ENCODE results near the gene MCM9.

- PRO-cap = no peak
Observed at GRCh38 chr6:117303259-117303663, 37.9 kb downstream of the VGLL2 start.

DNA sequence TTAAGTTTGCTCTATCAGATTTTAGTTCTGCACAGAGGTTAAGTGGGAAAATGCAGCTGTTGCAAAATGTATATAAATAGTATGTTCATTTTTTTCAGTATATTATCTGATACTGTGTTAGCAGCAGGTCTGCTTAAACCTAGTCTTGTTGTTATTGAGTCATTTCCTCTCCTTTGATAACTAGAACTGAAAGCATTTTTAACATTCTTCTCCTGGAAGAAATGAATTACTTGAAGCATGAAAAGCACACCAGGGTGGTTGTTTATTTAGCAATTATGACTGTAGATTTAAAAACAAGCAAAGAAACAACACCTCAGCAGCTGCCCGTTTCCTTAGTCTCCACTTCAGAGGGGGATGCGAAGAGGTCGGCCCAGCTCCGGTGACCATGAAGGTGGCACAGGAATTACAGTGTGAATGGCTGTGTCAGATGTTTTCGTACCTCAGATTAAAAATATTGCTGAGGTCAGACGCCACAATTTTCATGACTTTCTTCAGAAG lies 53.5 kb downstream of the GOPC start:
- PRO-cap = no peak

- PRO-cap = no peak
Observed at GRCh38 chr6:118286006-118286523, 262.0 kb upstream of the PLN start.

GRCh38 chr6:118652294-118652717 lies 915 bp upstream of the CEP85L start:
- PRO-cap = no peak

- PRO-cap = no peak
Observed at GRCh38 chr6:118724032-118724692, 72.8 kb upstream of the CEP85L start.

DNA sequence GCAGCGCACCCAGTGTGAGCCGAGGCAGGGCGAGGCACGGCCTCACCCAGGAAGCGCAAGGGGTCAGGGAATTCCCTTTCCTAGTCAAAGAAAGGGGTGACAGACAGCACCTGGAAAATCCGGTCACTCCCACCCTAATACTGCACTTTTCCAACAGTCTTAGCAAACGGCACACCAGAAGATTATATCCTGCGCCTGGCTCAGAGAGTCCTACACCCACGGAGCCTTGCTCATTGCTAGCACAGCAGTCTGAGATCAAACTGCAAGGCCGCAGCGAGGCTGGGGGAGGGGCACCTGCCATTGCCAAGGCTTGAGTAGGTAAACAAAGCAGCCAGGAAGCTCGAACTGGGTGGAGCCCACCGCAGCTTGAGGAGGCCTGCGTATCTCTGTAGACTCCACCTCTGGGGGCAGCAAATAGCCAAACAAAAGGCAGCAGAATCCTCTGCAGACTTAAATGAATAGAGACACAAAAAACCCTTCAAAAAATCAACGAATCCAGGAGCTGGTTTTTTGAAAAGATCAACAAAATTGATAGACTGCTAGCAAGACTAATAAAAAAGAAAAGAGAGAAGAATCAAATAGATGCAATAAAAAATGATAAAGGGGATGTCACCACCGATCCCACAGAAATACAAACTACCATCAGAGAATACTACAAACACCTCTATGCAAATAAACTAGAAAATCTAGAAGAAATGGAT lies 97.3 kb upstream of the ASF1A start:
- PRO-cap = no peak

DNA sequence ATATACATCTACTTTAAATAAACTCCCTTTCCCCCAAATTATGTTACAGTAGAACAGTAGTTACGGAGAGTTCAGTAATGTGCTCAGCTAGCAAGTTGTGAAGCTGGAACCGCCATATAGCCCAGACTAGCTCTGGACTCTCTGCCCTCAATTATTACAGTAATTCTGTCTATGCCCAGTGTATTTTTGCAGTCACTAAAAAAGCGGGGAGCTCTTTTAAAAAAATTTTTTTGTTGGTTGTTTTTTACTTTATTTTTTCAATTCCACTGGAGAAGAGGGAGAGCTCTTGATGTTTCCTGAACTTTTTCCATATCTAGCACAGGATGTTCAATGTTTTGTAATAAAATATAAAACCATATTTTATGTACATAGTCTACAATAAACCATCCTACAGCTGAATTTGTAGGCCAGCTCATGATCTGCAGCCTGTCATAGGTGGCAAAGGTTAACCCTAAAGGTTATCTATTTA lies 48.6 kb upstream of the ASF1A start:
- PRO-cap = no peak

GRCh38 chr6:118934113-118935580 lies at the start of gene MCM9:
Gene MCM9, minus strand, starts transcription at chr6:118935159.
- PRO-cap = no peak

- PRO-cap = no peak
Observed at GRCh38 chr6:119040351-119041089, 37.9 kb downstream of the FAM184A start.

GRCh38 chr6:119237309-119238187 lies 112.0 kb downstream of the MAN1A1 start:
- PRO-cap = no peak

DNA sequence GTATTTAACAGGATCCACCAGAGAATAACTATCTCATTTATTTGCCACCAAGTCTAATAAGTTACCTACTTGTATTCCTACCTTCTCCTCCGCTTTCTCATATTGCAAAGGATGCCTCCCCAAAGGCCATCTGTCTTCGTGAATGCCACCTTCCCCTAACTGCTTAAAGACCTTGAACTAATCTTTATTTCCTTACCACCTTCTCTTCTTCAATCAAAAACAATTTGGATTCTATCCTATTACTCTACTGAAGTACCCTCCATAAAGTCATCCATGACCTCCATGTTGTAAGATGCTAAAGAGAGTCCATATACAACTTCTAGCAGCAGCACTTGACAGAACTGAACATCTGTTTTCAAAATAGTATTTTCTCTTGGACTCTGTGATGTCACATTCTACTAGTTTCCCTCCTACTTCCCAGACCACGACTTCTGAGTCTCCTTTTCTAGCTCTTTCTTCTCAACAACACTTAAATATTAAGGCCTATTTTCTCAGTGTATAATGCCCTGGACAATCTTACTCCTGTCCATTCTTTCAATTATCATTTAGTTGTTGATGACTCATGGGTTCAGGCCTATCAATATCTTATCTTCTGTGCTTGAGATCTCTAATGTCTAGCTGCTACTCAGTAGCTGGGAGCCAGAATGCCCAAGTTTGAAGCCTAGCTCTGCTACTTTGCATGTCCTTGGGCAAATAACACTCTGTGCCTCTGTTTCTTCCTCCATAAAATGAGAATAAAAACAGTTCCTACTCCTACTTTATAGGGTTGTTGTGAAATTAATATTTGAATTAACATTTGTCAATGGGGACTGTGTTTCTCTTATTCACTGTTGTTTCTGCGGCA lies 69.7 kb downstream of the MAN1A1 start:
- PRO-cap = no peak

DNA sequence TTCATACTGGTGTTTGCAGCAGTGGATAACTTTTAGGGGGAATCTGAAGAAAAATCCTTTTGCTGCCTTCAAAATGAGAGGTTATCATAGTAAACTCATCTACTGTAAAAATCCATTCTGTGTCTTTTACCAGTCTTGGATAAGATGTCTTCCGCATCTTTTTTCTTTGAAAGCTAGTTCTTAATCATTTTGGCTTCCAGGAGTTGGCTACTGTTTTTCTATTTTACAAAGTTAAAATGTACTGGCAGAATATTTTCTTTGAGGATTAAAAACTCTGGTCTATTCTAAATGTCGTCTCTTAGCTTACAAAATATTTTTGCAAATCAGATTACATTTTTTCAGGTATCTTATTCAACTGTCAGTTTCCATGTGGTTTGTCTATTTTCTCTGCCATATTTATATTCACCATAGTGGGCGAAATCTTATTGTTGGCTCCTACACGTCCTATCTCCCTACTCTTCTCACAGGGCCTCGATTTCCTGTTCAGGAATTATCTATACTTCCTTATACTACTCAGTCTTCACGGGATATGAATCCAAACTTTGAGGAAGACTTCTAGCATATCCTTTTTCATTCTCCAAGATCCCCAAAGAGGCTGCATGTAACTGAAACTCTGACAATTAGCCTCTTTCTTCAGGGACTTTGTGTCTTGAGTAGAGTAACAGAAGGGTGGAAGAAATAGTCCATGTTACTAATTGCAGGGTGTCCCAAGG lies 62.9 kb downstream of the MAN1A1 start:
- PRO-cap = no peak

- PRO-cap = no peak
Observed at GRCh38 chr6:119310269-119311620, 38.8 kb downstream of the MAN1A1 start.

DNA sequence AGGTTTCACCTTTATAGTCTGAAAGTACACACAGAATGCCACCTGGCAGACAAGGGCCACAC lies 1.8 kb downstream of the MAN1A1 start:
- PRO-cap = no peak

GRCh38 chr6:119449260-119449694 lies 99.7 kb upstream of the MAN1A1 start:
- PRO-cap = no peak

DNA sequence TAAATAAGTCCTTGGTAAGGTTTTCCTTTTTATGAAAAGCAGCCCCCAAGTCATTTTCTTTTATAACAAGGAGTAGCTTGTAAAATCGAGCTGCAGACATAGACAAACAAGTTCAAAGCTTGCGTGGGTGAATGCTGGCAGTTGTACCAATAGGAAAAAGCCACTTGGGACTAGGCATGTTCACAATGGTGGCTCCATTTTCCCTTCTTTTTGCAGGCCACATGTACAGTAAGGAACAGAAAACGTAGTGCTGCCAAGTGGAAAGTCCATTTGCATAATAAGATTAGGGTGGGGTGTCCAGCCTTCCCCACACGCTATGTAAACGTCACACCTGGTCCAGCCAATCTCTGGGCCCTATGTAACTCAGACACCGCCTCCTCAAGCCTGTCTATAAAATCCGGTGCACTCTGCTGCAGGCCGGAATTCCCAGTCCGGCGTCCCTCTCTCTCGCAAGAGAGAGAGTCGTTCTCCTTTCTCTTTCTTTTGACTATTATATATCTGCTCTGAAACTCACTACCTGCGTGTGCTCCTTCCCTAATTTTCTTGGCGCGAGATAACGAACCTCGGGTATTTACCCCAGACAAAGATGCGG lies 217.2 kb upstream of the MAN1A1 start:
- PRO-cap = no peak

- PRO-cap = no peak
Observed at GRCh38 chr6:119727157-119728253, 377.9 kb upstream of the MAN1A1 start.

DNA sequence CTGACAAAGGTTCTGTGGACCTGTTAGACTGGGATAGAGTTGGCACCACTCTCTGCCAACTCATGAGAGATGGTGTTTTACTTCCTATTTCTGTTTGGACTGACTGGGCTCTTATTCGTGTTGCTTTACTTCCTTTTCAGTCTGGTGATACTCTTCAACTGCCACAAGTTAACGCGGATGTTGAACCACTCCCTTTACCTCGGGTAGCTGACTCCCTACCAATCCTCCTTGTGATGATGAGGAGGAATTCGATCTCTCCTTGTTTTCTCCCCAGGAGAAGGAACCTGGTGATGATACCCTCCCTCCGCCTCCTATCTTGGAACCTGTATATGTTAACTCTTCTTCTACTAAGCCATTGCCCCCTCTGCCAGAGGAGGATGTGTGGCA lies 291.0 kb downstream of the TBC1D32 start:
- PRO-cap = no peak

DNA sequence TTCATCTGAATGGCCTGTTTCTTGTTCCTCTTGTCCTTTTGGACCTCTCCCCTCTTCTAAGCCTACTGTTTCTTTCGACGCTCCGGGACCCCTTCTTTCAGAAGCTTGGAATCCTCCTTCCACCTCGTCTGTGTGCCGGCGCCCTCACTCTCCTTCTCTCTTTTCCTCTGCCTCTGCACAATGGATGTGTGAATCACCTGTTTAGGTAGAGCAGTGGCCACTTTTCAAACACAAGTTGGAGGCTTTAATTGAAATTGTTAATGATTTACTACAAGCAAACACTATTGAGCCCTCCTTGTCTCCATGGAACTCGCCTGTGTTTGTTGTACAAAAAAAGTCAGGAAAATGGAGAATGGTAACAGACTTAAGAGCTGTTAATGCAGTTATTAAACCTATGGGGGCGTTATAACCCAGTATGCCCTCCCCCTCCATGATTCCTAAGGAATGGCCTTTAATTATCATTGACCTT lies 290.6 kb downstream of the TBC1D32 start:
- PRO-cap = no peak

- PRO-cap = no peak
Observed at GRCh38 chr6:121434356-121434943, 996 bp upstream of the GJA1 start.

Data from neutrophil (primary cell).